Cardiac atrium fibroblast (primary cell): ENCODE measurements around a stretch of chr12.

- RAMPAGE, long total RNA = no peak
Measured at GRCh38 chr12:95739447-95740460, 50.8 kb downstream of the NTN4 start.

DNA sequence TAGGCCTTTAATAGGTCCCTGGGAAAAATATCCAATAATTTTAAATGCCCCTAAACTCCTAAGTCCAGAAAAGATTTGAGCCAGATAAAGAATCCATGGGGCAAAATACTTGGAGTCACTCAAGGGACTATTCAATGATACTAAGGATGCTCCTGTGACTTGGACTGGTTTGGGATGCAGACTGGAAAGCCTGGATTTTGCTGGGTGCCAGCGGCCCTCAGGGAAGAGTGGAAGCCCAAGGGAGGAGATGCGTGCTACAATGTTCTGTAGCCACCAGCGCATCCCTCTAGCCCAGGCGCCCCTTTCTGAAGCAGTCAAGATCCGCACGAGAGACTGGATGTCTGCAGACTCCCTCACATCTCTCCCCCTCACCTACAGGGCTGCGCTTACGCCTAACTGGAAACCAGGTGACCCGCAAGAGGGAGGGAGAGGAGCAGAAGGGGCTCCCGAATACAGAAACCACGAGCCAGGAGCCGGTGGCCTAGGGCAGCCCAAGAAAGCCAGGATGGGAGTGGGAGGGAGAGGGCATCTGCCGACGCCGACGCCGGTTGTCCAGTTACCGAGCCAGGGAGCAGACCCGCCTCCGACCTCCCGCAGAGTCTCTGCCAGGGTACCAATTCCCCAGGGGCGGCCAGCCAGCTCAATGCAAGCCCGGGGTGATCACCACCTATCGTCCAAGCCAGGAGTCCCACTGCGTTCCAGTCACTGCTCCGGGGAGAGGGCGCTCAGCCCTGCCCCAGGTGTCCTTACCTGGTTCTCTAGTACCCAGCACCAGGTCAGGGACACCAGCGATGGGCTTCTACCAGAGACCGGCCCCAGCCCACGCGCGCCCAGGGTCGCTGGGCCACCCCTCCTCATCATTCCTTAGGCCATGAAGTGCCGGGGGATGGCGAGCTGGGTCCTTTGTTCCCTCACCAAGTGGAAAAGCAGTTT is 1.3 kb downstream of the NTN4 start:
- RAMPAGE, long total RNA = no peak

DNA sequence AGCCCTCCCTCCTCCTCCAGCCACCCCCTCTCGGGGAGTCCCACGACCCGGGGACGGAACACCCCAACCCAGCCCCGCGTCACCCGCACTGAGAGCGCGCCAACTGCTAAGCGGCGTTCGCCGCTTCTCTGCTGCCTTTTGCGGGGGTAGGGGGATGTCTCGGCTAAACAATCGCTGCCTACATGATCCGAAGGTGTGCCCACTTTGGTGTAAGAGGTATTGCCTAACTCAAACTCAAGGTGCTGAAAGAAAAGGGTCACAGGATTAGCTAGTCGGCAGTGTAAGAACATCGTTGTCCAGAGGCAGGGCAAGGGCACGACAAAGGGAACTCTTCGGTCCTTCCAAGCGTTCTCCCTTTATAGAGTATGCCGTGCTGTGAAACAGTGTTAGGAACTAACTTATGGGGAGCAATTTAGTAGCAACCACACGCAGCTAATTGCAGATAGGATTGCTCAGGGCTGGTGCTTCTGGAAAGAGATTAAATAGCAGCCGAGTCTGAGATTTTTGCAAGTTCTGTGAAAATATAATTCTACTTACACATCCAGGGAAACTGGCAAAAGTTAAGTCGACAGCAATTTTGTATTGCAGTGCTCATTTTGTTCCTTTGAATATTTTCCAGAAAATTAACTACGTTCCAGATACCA is 790 bp upstream of the NTN4 start:
- RAMPAGE, long total RNA = no peak

DNA sequence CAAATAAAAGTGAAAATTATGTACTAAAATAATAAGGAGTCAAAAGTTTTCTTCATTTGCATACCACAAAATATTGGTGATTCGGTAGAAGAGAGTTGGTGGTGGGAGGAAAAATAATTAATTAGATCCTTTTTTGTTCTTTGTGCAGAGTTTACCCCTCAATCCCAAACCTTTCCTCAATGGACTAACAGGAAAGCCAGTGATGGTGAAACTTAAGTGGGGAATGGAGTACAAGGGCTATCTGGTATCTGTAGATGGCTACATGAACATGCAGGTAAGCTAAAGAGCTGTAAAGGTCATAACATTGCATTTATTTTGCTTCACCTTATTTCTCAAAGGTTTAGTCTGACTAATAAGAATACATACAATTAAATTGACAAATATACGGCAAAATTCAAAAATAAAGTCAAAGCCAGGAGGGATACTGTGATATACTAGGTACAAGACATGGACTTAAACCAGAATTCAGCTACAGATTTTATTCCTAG is 2.3 kb downstream of the SNRPF start:
- RAMPAGE, long total RNA = no peak

DNA sequence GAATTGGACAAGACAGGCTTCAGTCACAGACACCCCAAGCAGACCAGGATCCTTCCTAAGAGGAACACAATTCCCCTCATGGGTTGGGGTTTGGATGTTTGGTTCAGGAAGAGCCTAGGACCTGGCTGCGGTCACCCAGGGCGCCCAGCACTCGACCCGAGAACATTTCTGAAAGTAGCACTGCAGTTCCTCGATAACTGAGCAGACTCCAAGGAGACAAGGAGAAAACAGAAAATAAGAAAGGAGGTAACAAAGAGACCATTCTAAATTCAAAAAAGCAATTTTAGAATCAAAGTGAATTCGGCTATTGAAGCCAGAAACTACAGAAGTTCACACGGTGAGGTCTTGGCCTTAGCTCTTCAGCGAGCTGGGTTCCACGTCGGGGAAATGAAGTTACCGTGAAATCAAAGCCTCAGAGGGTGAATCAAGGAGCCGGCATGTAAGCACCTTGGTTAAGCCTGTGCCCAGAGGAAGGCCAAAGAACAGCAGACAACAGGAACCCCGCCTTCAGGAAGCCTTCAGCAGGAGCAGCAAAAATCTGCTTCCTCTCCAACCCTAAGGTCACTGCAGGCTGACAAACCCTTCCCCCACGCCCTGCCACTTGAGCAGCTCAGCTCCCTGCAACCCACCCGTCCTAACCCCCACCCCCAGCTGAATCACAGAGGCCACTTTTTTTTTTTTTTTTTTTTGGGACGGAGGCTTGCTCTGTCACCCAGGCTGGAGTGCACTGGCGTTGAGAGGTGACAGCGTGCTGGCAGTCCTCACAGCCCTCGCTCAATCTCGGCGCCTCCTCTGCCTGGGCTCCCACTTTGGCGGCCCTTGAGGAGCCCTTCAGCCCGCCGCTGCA is 72.8 kb upstream of the LTA4H start:
- RAMPAGE, long total RNA = no peak

GRCh38 chr12:96165322-96165894 is 28.8 kb upstream of the ELK3 start:
- RAMPAGE, long total RNA = no peak

DNA sequence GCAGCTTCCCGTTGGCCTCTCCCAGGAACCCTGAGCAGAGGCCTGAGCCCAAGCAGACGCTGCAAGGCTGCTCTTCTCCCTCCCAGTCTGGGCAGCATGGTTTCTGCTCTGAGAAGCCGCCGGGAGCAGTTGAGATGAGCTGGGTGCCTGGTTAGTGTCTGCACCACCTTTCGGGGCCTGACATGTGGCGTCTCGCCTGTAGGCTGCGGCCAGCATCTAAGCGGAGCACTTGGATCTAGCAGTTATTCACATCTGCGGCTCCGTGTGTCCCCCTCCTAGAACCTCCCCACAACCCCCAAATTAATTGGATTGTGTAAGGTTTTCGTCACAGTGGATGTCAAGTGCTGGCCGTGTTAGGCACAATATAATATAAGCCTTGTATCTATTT is 45.5 kb downstream of the ELK3 start:
- RAMPAGE, long total RNA = no peak

DNA sequence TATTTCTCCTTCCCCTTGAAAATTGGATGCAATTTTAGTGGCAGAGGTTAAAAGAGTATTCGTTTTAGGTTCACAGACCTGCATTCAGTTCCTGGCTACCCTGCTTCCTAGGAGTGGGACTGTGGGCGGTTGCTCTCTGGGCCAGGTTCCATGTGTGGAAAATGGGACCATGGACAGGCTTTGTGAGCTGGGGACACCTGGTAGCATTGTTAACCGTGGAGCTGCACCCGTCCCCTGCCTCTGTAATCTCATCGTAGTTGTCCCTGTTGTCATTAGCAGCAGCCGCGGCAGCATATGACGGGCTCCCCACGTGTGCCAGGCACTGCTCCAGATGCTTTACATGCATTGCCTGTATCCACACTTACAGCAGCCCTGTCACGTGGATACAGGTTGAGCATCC is 54.3 kb downstream of the ELK3 start:
- RAMPAGE, long total RNA = no peak

DNA sequence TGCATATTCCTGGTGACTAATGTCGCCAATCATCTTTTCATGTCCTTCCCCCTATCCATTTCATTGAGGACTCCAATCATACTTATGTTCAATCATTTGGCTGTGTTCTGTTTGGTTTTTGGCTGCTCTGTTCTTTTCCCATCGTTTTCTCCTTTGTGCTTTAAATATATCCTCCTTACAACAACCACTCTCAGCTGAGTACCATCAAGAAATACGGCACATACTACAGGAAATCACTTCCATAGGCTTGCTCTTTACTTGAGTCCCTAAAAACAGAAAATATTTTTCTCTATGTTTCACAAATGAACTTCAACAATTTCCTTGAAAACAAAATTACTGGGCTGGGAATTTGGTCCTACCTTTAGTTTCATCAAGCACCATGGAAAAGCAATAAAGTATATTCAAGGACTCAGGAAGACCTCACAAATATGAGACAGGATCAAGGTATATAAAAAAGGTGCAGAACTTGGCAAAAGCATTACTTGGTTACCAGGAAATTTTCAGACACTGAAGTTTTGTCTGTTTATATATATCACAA is 35.7 kb downstream of the CDK17 start:
- RAMPAGE, long total RNA = no peak

- RAMPAGE, long total RNA = no peak
Measured at GRCh38 chr12:96398419-96398776, 1.8 kb downstream of the CDK17 start.

DNA sequence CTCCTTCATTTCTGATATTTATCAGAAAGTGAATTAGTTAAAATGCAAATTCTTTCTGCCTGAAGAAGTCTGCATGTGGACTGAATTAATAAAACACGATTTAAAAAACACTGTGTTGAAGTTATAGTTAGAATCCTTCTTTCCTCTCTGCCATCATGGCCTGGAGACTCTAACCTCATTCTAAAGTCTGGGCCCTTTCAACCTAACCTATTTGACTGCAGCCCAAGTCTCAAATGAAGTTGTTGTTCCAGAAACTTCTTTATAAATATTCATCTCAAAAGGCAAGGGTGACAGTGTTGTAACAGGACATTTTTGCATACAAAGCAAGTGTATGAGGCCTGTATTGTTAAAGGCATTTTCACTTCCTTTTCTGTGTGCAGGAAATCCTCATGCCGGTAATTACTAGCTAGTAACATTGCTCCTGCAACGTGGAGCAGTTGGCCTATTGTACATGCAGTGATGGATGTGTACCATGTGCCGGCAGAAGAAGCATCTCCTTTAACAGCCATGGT is 399.0 kb downstream of the NEDD1 start:
- RAMPAGE, long total RNA = no peak

- RAMPAGE, long total RNA = no peak
Measured at GRCh38 chr12:97460519-97461048, 553.5 kb downstream of the NEDD1 start.

- RAMPAGE, long total RNA = no peak
Measured at GRCh38 chr12:97568472-97569016, 661.5 kb downstream of the NEDD1 start.

DNA sequence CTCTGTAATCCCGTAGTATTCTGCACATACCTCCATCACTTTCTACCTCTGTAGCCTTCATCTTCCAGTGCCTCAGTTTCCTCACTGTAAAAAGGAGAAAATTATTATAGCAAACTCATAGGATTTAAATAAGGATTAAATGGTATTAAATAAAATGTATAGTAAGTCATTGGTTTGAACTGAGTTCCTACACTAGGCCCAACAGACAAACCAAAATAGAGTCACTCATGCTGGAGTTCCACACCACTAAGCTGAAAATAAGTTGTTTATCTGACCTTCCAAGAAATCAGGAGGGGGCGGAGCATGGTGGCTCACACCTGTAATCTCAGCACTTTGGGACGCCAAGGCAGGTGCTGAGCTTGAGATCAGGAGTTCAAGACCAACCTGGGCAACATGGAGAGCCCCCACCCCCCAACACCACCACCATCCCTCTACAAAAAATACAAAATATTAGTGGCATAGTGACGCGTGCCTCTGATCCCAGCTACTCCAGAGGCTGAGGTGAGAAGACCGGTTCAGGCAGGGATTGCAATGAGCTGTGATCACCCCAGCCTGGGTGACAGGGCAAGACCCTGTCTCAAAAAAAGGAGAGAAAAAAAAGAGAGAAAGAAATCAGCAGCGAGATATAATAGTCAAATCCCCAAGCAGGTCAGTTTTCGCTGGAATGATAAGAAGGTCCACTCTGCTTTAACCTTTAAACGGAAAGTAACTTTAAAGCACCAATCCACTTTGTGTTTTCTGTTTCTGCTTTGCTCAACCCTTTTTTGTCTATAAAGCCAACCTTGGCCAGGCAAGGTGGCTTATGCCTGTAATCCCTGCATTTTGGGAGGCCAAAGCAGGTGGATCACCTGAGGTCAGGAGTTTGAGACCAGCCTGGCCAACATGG is 21.7 kb upstream of the TMPO start:
- RAMPAGE, long total RNA = no peak

DNA sequence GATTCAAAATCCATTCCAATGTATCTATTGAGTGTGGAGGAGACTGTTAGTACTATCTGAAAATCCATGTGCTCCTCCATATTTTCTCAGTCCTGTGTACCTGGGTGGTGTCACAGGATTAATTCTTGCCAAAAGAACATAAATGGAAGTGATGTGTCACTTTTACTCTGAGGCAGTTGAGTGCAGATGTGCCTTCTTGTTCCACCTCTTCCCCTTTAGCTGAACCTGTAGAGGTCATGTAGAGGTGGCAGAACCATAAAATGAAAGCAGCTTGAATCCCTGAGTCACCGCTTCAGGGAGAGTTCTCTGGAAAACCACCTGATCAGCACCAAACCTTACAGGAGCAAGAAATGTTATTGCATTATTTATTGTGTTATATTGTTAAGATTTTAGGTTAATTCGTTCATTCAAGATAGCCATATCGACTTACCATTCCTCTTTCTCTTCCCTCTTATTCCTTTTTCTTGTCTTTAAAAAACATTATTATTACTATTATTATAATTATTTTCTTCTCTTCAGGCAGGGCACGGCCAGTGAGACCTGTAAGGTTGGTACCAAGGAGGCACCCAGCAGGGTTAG is 14.6 kb upstream of the SLC25A3 start:
- RAMPAGE, long total RNA = no peak

GRCh38 chr12:98643822-98644669 is 542 bp downstream of the IKBIP start:
- RAMPAGE, long total RNA = no peak

DNA sequence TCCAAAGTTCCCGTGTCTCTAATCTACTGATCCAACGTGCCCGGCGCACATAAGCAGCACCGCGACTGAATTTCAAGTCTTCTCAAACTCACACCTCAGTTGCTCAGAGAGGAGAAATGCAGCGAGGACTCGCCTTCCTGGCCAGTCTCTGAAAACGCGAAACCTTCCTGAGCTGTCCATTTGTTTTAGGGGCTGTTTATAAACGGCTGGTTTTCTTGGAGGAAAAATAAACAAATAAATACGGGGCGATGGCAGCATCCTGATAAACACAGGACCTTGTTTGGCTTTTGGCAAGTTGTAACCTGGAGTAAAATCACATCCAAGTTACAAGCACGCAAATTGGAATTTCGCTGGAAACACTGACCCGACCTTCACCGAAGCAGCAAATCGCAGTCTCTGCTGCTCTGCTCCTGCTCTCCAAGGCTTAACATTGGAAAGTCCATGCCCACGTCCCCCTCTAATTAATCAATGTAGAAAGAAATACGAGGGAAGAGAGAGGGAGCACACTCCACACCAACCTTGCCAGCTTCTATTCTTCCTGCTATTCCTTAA is 248.6 kb downstream of the APAF1 start:
- RAMPAGE, long total RNA = no peak

DNA sequence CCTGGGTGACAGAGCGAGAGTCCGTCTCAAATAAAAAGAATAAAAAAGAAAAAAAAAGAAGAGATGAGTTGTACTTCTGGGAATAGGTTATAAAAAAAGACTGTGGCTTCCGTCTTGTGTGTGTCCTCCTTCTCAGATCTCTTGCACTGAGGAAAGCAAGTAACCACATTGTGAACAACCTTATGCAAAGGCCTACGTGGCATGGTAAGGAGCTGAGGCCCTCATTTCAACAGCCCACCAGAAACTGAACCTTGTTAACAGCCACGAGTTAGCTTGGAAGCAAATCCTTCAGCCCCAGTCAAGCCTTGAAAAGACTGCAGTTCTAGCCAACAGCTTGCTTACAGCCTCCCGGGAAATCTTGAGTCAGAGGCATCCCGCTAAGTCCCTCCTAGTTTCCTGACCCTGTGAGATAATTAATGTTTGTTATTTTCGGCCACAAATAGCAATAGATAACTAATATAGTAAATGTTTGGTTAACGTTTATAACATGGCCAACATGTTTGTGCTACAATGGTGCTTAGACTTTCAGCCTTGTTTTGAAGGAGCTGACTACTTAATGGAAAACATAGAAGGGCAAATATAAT is 194.2 kb upstream of the GARIN6 start:
- RAMPAGE, long total RNA = no peak

GRCh38 chr12:100136915-100137533 is 5.7 kb downstream of the BLTP3B start:
- RAMPAGE, long total RNA = no peak

DNA sequence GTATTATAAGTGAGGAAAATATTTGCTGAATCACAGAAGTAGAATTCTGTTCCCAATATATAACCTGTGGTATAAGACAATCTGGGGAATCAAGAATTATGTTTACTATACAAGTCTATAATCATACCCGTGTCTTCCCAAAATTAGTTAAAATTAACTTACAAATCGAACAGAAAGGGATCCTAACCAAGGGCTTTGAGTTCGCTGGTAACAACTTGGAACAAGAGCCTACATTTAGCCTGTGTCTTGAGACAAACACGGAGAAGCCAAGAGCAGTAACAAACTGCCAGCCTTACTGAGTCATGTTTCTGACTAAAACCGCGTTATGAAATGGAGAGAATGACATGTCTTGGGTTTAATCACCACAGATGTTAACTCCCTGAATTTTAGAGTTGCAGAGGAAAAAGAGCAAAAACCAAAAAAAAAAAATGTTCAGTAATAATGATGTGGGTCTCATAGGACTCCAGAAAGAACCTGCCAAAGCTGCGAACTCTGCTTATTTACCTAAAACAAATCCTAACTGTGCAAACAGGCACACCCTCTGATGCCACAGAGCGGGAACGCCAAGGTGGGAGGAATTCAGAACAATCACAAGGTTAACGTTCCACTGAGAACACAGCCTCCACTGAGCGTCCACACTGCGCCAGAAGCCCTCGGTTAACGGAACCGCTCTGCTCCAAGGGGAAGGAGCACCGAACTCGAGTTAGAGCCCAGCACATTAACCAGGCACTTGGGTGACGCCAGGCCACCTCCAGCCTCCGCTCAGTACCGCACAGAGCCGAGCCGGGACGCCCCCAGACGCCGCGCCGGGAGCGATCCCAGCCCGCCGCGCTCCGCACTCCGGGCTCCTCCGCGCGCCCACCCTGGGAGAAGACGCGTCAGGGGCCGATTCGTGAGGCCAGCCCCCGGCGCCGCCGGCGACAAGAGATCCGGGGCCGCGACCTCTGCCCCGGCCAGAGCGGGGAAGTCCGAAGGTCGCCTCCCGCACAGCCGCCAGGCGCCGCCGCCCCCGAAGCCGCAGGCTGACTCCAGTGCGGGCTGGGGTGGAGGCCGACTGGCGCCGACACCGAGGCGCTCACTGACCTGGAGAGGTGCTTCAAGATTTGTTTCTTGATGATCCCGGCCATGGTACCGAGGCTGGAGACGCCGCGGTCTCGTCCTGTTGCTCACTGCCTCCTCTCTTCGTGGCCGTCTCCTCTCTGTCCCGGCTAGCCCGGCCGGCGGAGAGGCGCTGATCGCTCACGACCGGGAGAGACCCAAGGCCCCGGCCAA is 729 bp downstream of the BLTP3B start:
- RAMPAGE, long total RNA = no peak